ENCODE measurements around a stretch of chr10.

- PRO-cap: no peak
These were observed 15.5 kb downstream of the SVIL start for GRCh38 chr10:29619003-29619866.

DNA sequence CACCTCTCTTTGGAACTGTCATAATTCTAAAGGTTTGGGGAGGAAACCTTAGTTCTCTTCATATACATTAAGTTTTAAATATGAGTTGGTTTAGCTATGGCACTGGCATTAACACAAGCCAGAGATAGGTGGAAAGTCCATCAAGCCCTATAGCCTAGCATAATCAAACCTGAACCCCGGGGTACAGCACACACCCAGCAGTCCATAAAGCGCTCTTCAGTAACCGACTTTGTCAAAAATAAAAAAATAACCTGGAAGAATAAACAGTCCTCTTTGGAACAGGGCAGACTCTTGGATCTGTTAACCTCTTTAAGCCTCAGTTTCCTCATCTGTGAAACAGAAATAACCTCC lies 99.4 kb upstream of the SVIL start:
- PRO-cap: no peak

GRCh38 chr10:29841860-29842892 lies 207.4 kb upstream of the SVIL start:
- PRO-cap: no peak

DNA sequence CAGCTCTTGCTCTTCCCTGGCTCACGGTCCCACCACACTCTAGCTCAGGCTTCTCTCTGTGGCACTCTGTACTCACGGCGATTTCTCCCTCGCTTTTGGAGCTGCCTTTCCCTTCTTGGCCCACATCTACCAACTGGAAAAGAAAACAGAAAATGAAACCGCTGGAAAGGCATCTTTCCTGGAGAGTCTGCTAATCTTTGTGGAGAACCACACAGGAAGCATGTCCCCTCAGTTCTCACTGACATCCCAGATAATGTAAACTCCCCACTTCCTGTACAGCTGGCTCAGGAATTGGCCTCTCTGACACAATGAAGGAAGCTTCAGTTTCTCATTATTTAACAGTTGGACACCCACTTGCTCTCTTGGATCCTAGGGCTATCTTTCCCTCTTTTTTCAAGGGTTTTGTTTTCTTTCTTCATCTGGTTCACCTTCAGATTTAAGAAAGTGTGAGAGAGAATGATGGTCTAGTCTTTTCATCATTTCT lies 209.8 kb downstream of the JCAD start:
- PRO-cap: no peak

DNA sequence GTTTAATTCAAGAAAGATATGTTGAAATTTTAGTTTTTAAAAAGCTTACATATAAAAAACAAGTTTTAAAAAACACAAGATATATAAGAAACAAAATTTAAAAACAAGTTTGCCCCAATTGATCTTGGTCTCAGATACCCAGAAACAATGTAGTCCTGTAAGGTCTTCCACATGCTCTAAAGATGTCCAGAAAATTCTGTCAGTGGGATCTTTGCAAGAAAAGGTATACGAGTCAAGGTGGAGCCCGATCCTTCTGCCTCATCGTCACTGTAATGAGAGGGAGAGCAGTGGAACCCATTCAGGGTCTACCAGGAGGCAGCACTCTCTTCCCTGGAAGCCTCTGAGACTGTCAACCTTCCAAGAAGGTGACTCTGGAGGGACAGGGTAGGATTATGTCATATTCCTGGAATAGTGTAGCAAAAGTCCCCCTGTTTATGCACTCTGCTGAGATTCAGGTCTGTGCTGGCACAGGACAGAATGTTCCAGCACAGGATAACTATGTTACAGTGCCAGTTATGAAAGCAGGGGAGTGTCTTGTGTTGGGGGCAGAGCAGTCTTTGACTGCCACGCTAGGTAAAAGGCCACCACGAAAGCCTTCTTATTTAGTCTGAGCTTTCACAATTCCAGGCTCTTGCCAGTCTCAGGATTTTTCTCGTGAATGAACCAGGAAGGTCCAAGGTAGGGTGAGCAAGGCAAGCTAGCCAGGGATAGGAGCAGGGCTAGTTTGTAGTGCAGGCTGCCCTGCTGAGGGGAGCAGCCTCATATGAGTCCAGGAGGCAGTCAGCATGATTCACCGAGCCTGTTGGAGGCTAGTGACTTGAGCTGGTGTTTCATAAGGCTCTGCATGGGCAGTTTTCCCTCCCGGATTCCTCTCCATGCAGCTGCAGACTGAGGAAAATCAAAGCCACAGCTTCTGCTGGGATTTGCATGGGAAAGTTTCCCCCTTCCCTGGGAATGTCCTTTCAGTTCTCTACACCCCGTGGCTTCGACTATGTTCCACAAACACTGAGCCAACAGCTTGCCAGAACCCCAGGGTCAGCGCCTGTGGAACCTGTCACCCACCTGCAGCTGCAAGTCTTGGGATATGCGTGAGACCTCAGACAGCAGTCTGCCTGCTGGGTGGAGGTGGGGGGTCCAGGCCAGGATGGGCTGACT lies 112.5 kb downstream of the JCAD start:
- PRO-cap: no peak

DNA sequence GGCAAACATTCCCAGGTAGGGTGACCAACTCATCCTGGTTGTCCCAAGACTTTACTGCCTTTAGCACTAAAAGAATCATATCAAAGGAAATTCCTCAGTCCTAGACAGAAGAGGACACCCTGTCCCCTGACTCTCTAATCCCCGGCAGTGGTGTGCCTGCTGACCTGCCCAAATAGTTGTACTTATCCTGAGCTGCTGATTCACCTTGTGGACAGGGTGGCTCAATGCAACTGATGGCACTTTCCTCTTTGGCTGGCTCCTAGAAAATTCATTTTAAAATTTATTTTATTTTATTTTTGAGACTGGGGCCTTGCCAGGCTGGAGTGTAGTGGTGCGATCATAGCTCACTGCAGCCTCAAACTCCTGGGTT lies 111.7 kb downstream of the JCAD start:
- PRO-cap: no peak

DNA sequence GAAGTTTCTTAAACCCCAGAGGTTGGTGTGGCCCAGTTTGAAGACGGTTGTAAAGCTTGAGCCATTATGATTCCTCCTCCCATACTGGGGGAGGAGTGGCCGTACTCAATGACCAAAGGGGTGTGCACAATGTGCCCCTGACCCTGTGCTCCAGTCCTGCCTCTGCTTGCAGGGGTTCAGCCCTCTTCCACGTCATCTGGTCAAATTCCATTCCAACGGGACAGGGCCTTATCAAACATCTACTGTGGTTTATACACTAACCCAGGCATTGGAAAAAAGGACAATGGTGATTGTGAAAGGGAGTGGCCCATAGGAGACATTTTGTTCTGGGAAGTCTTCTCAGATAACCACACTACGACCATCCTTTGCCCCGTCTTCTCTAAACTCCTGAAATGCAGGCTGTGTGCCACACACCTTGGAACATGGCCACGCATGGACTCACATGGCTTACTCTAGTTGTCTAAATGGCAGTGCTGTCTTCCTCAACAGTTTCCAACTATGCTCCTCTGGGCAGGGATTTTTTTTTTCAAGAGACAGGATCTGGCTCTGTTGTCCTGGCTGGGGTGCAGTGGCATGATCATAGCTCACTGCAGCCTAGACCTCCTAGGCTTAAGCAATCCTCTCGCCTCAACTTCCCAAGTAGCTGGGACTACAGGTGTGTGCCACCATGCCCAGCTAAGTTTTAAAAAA lies 102.9 kb downstream of the JCAD start:
- PRO-cap: no peak

DNA sequence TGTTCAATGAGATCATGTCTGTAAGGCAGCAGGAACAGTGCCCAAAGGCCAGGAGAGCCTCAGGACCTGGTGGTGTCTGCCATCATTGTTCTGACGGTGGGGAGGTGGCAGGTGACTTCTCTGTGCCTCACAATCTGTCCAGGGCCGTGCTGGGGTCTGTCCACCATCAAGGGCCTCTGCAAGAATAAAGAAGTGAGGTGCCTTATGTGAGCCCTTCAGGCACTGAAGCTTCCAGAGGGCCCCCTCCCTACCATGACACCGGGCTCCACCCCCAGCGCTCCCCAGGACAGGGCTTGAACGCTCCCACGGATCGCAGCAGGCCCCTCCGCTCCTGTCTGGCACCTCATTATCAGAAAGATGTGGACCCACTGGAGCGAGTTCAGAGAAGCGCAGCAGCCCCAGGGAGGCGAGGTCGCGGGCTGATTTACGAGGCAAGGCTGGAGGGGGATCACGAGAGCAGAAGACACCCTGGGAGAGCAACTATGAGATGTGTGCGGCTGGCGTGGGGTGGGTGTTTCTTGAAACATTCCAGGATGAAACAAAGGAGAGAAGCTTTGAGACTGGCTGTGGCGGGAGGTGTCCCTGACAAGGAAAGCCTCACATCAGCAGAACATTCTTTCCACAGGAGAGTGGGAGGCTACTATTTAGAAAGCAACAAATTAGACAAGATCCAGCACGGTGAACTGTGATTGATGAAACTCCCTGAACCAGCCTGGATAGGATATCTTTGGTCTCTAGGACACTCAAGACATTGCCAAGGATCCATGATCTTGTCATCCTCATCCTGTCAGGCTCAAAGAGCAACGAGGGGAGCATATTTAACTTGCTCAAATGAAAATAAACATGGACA lies 66.1 kb downstream of the JCAD start:
- PRO-cap: no peak

GRCh38 chr10:29996524-29997014 lies 62.8 kb downstream of the JCAD start:
- PRO-cap: no peak

GRCh38 chr10:30063025-30063523 lies 3.7 kb upstream of the JCAD start:
- PRO-cap: no peak

GRCh38 chr10:30374274-30374887 lies 25.3 kb upstream of the MTPAP start:
- PRO-cap: unidirectional peak, minus-strand start at chr10:30374448

GRCh38 chr10:30434238-30434384 lies 127 bp downstream of the MAP3K8 start:
- PRO-cap: no peak

- PRO-cap: no peak
These were observed 8.0 kb downstream of the MAP3K8 start for GRCh38 chr10:30441764-30442667.

DNA sequence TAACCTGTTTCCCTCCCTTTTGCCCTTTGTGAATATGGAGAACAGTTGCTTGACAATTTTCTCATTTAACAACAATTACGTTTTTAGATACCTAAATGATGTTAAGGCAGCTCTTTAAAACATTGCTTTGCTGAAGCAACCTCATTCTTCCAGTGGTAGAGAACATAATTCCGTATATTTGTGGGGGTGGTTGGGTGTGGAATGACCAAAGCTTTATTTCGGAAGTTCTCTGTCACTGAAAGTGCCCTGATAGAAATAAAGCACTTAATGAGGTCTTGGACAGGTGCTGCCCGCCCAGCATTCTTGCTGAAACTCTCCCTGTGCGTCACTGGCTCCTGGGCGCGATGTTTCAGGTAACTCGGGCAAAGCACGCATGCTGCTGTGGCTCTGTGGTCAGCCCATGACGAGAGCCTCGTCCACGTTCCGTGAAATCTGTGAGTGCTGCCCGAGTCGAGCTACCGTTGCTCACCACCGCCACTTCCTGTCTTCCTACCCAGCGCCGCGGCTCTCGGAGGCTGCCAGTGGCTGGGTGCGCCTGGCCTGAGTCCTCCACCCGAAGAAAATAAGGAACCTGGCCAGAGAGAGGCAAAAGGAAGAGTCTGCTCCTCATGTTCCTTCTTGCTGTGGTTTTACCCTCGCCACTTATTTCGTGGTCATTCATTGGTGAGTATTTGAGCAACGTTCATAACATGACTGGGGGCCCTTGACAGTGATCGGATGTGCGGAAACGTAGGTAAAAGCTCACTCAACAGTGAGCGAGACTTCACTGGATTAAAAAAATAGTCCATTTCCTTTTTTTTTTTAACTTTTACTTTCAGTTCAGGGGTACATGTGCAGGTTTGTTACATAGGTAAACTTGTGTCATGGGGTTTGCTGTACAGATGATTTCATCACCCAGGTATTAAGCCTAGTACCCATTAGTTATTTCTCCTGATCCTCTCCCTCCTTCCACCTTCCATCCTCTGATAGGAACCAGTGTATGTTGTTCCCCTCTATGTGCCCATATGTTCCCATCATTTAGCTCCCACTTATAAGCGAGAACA lies 95.5 kb downstream of the MAP3K8 start:
- PRO-cap: no peak

DNA sequence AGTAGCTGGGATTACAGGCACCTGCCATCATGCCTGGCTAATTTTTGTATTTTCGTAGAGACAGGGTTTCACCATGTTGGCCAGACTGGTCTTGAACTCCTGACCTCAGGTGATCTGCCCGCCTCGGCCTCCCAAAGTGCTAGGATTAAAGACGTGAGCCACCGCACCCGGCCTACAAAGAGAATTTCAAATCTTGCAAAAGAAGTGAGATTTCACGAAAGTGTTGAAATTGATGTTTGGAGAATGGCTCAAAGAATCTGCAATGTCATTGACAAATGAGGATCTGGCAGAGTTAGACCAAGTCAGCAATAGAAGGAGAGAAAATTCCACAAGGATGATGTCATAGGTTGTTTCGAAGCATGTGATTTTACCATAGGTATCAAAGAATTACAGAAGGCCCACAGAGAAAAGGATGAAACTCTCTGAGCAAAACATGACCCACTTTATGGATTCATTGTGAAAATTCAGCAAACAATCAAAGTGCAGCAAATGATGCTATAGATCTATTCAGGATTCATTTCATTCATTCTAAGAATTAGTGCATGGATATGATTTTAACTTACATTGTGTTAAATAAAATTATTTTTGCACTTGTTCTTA lies 71.6 kb downstream of the LYZL2 start:
- PRO-cap: no peak

DNA sequence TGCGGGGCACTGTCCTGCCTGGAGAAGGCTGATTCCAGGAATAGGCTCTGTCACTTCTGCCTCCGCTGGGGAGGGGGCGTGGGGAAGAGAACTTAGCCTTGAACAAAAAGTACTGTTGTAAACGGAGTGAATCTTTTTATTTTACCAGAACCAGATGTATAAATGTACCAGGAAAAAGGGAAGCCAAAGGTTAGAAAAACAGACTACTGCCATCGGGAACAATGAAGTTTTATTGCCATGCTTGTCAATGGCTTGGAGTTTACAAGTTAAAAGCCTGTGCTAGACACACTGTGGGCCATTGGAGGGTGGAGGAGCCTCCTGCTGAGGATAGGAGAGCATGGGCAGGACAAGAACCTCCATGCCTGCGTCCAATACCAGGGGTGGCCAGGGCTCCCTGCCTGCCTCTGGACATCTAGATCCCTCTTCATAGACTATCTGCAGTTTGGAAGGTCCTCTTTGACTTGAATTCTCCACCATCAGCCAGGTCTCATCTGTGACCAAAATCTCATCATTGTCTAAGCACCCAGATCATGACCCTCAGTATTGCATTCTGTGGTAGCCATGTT lies 161.7 kb upstream of the LYZL2 start:
- PRO-cap: no peak

- PRO-cap: no peak
These were observed 17.3 kb downstream of the ZNF438 start for GRCh38 chr10:31014195-31014884.

DNA sequence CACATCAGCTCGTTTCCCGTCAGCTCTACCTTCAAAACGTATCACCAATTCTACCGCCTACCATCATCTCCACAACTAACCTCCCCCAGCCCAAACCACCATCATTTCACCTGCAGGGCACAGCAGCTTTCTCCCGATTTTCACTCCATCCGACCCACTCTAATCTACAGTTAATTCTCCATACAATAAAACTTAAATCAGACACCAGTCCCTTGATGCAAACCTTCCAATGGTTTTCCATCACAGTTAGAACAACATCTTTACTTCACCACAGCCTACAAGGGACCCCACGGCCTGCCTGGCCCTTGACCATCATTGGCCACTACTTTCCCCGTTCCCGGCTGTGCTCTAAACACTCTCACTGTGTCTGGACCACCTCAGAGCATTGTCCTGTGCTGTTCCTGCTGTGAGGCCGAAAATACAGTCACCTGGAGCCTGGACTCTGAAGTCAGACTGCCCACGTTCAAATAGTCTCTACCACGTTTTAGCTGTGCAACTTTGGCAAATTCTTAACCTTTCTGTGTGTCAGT lies 2.1 kb downstream of the ZNF438 start:
- PRO-cap: no peak

DNA sequence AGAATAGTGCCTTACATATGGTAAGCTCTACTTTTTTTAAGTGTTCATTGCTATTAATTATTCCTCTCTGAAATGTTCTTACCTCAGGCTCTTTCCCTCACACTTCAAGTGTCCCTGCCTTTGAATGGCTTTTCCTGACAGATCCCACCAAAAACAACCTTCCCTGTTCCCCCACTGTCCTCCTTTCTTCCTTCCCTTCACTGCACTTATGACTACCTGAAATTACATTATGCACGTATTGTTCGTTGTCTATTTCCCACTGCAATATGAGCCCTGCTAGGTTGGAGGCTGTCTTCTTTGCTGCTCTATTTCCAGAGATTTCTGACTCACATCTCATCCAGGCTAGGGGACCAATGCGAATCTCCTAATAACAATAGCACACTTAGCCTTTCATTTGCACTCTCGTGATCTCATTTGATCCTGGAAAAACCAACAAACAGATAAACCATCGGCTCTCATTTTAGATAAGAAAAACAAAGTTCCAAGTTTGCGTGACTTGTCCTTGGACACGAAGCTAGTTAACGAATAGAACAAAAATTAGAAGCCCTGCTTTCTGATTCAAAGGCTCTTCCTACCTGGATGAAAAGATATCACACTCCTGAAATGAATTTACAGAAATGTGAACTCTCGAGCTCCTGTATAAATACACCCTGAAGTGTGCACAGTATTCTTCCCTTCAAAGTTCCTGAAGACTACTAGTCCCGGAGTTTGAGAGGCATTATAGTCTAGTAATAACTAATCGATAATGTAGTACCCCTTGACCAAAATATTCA lies 1.4 kb downstream of the ZNF438 start:
- PRO-cap: no peak

DNA sequence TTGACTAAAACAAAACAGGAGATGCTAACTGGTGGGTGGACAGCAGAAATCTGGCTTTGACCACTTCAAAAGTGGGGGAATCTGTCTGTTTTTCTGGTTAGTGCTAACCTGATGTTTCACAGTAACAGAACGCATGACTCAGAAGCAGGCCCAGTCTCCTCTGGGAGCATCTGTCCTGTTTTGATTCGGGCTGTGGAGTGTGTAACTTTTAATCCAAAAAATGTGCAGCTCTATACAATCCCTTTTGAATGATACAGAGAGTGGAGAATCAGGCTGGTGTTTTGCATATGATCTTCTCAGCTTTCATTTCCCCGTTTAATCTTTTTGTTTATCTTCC lies 32.7 kb upstream of the ZNF438 start:
- PRO-cap: no peak

All from WTC11 (cell line).